Temporal lobe (tissue), 2 donors: ENCODE results near the genes CFAP97 and SORBS2.

DNA sequence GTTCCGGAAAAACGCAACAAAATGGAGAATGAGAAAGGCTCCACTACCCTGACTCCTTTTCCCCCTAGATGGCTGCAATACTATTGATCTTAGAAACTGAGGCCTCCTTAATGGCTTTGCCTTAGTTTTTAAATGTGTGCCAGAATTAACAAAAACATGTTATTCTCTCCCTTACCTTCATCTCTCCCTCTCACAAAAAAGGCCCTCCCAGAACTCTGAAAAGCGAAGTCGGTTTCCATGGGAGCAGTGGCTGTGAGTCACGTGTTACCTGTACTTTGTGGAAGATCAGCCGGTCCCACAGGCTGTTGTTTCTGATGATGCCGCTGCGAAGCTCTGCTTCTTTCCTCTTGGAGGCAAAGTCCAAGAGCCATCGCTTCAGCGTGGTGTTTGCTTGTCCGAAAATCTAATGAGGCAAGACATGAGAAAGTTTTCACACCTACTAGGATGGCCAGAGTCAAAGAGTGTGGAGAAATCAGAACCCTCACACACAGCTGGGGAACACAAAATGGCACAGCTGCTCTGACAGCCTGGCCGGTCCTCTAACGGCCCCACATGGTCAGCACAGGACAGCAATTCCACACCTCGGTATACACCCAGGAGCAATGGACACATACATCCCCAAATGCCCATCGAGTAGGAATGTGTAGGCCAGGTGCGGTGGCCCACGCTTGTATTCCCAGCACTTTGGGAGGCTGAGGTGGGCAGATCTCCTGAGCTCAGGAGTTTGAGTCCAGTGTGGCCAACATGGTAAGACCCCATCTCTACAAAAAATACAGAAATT, 32.6 kb upstream of the CENPU start:
- RAMPAGE, long total RNA = no peak

GRCh38 chr4:184773934-184774519, 40.1 kb upstream of the CENPU start:
- RAMPAGE, long total RNA = no peak

- RAMPAGE, long total RNA = no peak
Measured at GRCh38 chr4:184796333-184796772, 29.4 kb downstream of the ACSL1 start.

- RAMPAGE, long total RNA = no peak
Measured at GRCh38 chr4:184968680-184969152, 49.6 kb upstream of the HELT start.

DNA sequence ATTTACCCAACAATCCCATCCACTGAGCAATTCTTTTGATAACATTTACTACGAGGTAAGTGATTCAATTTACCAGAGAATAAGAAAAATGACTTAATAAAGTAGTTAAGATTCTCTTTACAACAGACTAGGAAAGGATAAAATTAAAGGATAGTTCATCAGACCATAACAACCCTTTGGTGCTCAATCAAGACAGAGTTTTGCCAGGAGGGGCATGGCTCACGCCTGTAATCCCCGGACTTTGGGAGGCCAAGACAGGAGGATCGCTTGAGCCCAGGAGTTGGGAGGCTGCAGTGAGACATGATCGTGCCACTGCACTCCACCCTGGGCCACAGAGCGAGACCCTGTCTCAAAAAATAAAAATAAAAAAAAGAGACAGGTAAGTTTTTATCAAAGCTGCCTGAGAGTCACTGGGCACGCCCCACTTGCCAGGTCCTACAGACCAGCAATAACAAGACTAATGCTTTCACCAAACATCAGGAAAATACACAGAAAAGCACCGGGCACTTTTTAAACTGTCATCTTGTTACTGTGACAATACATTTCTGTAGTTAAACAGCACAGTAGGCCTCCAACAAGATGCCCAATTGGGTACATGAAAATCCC, 847 bp downstream of the CFAP97 start:
- RAMPAGE, long total RNA = no peak

DNA sequence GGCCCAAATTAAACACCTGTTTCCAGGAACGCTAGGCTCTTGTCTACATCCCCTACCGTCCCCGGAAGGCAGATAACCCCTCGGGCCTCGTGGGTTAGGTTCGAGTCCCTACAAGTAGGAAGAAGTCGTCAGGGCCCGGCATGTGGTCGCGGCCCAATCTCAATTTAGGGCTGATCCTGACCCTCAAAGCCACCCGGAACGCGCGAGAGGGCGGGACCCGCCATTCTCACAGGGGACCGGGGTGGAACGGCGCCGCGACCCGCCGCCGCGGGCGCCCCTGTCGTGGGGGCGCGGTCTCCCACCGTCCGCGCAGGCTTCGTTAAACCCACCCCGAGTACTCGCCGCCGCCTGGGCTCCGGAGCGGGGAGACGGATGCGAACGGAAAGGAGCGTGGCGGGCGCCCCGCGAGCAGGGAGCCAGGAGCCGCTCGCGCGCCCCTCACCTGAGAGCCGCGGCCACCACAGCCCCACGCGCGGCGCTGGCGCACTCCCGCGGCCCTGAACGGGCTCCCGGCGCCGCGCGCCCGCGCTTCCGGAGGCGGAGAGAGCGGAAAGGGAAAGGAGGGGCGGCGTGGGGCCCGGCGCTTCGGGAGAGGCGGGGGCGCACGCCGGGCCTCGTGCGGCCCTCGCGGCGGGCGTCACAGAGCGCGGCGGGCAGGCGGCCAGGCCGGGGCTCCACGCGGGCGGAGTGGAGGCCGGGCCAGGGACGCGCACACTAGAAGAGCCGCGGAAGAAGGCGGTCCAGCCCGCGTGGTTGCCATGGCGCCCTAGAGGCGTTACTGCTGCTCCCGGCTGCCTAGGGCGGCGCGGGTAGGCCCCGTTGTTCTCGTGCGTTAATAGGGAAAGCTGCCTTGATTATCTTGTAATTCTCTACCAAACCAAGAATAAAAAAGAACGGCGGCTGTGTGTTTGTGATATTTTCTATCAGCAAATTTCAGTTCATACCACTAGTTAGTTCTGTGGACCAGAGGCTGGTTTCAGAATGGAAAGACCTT, at the start of gene CFAP97:
Gene CFAP97 (minus strand): TSS at position 545 of the 994 bp plus-strand sequence.
- RAMPAGE, long total RNA = start-site peak on the minus strand centred at position 497 of the sequence, 58 bp wide, 331 and 307 reads in 2 replicates

- RAMPAGE, long total RNA = no peak
Measured at GRCh38 chr4:185209971-185211030, 903 bp downstream of the SNX25 start.

DNA sequence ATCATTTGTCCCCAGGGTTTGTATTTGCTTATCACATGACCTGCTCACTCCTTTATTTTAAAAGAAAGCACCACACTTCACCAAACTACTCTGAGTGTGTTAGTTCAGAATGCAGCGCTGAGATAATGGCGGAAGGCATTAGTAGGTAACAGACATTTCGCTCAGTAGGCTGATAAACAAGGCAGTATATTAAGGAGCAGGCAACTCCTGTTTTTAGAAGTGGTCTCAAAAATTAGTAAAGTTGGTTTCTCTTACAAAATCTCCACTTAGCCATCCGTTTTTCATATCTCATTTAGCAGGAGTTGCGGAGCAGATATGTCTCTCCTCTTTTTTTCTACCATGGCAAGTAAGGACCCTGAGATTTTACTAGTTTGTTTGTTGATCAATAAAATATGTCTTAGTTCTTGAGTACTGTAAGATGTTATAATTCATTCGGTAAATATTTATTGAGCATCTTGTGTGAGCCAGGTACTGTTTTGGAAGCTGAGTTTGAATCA, 1.8 kb downstream of the SNX25 start:
- RAMPAGE, long total RNA = no peak

DNA sequence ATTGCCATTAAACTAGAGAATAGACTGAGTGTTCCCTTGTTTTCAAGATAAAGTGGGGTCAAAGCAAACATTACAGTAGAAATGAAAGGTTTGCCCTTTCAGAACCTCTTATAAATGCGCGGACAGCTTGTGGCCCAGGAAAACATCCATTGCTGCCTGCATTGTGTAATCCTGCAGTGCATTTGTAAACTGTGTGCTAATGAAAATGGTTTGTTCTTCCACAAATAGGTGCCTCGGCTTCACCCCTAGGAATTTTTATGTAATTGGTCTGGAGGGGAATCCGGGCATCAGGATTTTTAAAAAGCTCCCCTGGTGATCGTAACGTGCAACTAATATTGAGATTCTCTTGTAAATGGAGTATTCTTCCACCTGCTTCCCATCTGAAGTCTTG, 62.9 kb downstream of the SNX25 start:
- RAMPAGE, long total RNA = no peak

GRCh38 chr4:185508128-185508787, 27.0 kb downstream of the PDLIM3 start:
- RAMPAGE, long total RNA = no peak

DNA sequence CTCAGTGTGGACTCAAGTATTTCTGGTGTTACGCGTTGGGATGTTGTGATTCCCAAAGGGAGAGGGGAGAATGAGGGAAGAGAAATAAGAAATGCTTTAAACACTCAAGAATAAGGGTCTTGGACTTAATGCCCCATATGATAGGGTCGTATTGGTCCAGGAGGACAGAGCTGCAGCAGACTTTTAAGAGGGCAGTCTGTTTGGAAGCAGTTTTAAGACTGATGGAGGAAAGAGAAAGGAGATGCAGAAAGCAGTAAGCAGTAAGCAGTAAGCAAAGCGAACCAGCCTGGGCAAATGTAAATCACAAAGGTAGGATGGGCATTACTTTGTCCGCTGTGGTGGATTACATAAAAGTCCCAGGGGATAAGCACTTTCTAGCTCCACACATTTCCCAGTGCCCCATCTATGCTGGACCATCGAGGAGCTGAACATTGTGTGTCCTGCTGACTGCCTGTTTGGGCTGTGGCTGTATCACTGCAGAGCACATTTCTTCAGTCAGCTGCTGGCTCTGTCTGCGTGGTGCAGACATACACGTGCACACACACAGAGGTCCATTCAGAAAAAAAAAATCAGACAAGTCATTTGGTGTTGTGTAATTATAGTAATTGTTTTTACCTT, 867 bp upstream of the PDLIM3 start:
- RAMPAGE, long total RNA = no peak

DNA sequence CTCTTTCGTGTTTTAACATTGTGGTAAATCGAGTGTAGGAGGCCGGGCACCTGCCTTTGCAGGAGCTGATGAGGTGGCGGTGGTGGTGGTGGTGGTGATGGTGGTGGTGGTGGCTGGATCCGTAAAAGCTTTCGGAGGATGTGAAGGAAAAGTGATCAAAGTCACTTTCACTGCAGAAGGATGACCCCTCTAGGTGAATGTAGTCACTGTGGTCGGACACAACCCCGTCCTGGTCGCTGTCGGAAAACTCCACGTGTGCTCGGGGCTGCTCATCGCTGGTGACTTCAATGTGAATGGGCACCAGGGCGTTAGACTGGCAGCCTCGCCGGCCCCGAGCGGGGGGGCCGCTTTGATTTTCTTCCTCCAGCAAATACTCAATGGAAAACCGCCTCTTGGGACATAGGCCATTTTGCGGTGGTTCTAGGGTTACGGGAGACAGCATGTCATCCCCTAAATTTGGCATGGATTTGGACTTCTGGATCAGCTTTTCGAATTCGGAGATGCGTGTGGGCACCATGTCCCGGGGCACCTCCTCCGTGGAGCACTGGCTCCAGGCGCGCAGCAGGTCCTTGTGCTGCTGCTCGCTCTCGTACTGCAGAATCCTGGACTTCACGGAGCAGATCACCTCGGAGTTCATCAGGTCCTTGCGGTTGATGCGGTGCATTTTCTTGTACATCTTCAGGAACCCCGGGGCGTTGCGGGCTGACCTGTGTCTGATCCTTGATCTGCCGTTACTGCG, 88.2 kb upstream of the PDLIM3 start:
- RAMPAGE, long total RNA = no peak

DNA sequence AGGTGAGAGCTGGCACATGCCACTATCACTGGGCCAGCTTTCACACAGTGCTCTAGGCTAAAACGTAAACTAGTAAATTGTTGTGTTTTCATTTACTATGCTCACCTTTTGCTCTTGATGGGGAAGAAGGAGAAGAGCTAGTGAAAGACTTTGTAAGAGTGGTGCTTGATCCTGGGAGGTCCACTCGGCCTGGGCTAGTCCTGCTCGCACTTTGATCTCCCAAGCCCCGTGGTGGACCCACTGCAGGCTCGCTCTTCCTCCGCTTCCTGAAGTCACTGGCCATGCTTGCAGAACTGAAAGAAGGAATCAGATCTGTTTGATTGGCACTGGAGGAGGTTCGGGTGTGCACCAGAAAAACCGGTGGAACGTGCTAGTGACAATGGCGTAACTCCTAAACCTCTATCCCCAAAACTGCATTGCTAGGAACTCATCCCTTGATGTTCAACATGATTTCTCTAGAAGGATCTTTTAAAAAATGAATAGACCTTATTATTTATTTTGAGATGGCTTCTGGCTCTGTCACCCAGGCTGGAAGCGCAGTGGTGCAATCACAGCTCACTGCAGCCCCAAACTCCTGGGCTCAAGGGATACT, 91.5 kb upstream of the PDLIM3 start:
- RAMPAGE, long total RNA = no peak

- RAMPAGE, long total RNA = no peak
Measured at GRCh38 chr4:185661811-185662991, 126.9 kb upstream of the PDLIM3 start.

DNA sequence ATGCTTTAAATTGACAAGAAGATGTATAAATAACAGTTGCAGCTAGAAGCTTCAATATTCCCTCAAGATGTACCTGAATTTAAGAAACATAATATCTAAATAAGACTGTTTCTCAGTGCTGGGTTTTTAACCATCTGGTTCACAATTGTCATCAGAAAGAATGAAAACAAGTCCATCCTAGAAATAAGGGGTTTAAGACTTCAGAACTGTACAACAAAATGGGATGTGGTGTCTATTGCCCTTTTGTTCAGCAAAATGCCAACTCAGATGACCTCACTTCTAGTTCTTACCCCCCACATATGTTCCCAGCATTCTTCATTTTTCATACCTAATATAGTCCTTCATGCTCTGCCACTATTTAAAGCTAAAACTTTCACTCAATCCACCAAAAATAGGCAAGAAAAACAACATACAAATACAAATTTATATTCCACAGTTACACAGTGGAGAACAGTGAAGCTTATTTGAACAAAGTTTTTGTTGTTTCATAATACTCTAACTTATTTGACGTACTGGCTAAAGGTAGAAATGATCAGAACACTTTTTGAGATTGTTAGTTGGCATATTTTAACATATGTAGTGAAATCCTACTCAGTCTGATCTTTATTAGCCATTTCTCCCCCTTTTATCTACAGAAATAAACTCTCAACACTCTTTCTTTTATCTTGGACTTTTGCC, 111.3 kb downstream of the SORBS2 start:
- RAMPAGE, long total RNA = no peak

DNA sequence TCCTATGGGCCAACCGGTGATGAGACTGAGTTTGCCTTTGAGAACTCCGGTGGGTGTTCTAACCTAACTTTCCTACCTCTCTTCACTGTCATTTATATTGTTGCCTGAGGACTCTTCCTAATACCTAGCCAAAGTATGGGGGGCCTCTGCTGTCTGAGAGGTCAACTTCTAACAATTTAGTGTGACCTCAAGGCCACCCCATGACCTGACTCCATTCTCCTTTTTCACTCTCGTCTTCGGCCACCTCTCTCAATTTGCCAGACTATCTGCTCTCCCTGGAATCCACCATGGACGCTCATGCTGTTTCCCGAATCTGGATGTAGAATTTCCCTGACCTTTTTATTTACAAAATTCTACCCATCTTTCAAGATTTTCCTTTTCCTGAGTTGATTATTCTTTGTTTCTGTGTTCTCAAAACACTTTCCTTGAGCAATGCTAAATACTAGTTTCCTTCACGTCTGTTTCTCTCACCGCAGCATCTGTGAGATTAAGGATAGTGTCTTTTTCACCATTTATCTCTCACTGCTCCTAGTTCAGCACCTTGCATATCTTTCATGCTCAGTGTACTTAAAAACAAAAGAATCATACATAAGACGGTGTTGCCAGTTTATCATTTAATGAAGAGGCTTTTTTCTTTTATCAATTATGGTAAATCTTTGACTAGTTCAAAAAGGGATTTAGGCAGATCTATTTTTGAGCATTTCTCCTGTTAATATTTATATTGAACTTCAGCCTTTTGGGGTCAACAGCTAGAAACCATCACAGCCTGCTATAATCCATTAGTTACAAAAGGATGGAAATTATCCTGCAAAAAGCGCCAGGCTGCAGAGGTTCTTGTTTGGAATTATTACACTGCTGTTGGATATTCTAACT, 87.3 kb downstream of the SORBS2 start:
- RAMPAGE, long total RNA = no peak

GRCh38 chr4:185747198-185747530, 64.8 kb downstream of the SORBS2 start:
- RAMPAGE, long total RNA = no peak

DNA sequence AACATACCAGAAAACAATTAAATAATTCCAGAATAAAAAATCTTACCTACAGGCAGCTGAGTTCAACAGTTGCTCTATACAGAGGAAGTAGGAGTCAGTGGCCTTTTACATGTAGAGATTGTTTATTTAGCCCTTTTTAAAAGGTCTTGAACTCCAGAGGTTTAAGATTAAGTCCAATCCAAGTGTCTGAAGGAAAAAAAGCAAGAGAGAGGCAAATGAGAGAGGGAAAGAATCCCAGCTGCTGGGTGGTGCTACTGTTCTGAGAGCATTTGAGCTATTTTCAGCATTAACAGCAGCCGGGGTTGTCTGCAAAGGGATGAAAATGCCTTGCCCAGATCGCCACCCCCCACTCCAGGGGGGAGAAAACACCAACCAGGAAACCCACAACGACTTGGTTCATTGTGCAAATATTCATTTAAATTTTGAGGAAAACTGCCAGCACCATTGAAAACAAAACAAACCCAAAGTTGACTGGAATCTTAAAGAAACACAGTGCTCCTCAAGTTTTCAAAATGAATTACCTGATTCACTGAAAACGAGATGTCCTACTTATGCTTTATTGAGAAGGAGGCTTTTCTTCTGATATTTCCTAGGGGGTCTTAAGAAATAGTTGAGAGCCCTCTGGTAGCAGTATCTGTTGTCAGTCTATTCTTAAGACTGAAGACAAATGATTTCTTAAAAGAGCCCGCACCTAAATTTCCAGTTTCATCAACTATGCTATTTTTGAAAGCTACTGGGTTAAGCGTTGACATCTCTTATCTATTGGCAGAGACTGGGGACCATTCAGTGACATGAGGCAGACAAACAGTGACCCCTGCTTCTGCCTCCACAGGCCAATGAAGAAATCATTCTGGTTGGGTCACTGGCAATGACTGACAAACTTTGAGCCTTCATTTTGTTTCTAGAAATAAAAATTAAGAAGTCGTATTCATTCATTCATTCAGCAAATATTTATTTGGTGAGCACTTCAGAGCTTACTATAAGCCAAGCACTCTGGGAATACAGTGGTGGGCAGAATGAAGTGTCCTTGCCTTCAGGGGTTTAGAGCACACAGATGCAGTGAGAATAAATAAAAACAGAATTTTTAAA, 36.5 kb downstream of the SORBS2 start:
- RAMPAGE, long total RNA = no peak

GRCh38 chr4:185811607-185812735, at the start of gene SORBS2:
Gene SORBS2, minus strand, starts transcription at chr4:185812194.
- RAMPAGE, long total RNA = no peak

- RAMPAGE, long total RNA = no peak
Measured at GRCh38 chr4:185932075-185932511, 120.1 kb upstream of the SORBS2 start.